Suprapubic skin (tissue), 4 donors: ENCODE results near the genes SMIM47, KLK4, KLK5 and SIGLEC14.

DNA sequence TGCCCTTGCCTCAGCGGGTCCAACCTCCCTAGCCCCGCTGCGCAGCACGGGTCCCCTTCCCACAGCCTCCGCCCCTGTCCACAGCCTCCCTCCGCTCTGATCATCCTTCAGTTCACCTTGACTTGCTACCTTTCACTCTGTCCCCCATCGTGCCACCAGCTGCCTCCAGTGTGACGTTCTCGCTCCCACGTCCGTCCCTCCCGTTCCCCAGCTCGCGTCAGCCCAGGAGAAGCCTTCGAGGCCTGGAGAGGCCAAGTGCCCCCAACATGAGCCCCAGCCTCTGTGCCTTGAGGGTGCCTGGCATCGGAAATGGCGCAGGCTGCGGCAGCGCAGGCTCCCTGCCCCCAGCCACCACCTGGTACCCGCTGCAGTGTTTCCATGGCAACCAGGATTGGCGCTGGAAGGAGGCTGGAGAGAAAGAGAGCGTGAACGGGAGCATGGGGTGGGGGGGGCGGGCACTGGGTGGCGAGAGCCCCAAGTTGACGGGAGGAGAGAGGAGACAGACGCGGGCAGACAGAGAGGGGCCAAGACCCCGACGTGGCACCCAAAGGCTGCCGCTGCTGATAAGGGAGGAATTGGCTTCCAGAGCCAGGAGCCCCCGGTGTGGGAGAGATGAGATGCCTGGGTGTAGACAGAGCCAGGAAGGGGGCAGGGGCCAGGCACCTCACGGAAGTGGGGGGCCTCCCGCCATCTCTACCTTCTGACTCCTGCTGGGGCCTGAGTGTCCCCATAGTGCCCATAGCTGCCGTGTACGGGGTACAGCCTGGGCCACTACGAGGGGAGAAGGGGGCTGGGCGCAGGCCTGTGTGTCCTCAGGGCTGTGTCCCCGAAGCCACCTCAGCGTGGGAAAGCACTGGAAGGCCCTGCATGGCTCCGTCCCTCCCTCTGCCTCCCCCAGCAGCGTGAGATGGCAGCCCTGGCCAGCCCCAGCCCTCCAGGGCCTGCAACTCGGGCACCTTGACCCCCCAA lies 933 bp upstream of the ASPDH start:
- PRO-cap = no peak
- RAMPAGE, long total RNA, 4 experiments = start-site peak on the plus strand in 1 of 4 experiments, centred at position 284 of the sequence, 8 reads per replicate

- PRO-cap = unidirectional peak, minus-strand start at chr19:50658103; unidirectional peak, plus-strand start at chr19:50658489
- RAMPAGE, long total RNA, 4 experiments = start-site peak on the plus strand in 1 of 4 experiments, at chr19:50658438-50658489 at its widest, 13 reads per replicate
These were observed 8.8 kb downstream of the C19orf81 start for GRCh38 chr19:50657682-50658837.

GRCh38 chr19:50724968-50726155 lies 2.2 kb downstream of the CLEC11A start:
- PRO-cap = bidirectional peak, plus-strand start at chr19:50725151, minus-strand start at chr19:50724795; unidirectional peak, minus-strand start at chr19:50725605
- RAMPAGE, long total RNA, 4 experiments = start-site peak on the plus strand in 3 of 4 experiments, at chr19:50725098-50725249 at its widest, 5 to 68 reads per replicate

DNA sequence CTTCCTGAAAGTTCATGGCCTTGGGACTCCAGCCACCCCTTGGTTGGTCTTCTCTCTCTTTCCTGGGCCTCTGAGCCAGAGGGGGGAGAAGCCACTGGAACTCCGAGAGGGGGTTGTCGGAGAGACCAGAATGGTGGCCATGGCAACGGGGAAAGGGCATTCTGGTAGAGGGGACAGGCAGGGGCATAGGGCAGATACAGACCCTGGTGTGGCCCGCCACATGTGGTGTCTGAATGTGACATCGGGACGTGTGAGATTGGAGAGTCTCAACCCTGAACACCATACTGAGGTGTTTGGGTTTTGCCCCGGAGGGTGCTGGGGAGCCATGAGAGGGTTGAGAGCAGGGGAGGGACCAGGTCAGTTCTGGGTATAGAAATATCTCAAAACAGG lies at the start of gene SMIM47:
TSS of gene SMIM47 (minus strand) at position 72 of the 390 bp plus-strand sequence.
- PRO-cap = no peak
- RAMPAGE, long total RNA, 4 experiments = no peak in any of the 4 experiments

- PRO-cap = no peak
- RAMPAGE, long total RNA, 4 experiments = no peak in any of the 4 experiments
These were observed 3.1 kb downstream of the ACP4 start for GRCh38 chr19:50793285-50793845.

- PRO-cap = no peak
- RAMPAGE, long total RNA, 4 experiments = no peak in any of the 4 experiments
These were observed 3.3 kb upstream of the KLK1 start for GRCh38 chr19:50826886-50827379.

DNA sequence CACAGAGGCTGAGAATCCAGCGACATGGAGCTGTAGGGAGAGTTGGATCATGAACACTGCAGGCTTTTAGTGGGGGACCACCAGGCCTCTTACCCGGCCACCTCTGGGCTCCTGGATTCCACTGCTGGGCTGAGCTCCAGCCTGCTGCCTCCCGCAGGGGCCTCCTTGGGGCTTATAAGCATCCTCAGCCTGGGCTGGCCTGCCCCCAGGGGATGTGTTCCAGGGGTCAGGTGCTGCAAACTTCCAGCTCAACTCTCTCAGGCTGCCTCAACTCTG lies at the start of gene KLK4:
TSS of gene KLK4 (minus strand) at position 150 of the 276 bp plus-strand sequence.
- PRO-cap = no peak
- RAMPAGE, long total RNA, 4 experiments = no peak in any of the 4 experiments

- PRO-cap = unidirectional peak, minus-strand start at chr19:50953028
- RAMPAGE, long total RNA, 4 experiments = start-site peak on the minus strand in 4 of 4 experiments, at chr19:50953011-50953100 at its widest, 80 to 1,496 reads per replicate
These were observed at the start of gene KLK5 for GRCh38 chr19:50952656-50953512. Gene KLK5, minus strand, starts transcription at chr19:50953038.

GRCh38 chr19:50968047-50969056 lies 1.0 kb downstream of the KLK6 start:
- PRO-cap = no peak
- RAMPAGE, long total RNA, 4 experiments = start-site peak on the plus strand in 1 of 4 experiments, at chr19:50968563-50968627 at its widest, 12 reads per replicate; start-site peak on the minus strand in 3 of 4 experiments, at chr19:50968758-50968816 at its widest, 16 to 19 reads per replicate

DNA sequence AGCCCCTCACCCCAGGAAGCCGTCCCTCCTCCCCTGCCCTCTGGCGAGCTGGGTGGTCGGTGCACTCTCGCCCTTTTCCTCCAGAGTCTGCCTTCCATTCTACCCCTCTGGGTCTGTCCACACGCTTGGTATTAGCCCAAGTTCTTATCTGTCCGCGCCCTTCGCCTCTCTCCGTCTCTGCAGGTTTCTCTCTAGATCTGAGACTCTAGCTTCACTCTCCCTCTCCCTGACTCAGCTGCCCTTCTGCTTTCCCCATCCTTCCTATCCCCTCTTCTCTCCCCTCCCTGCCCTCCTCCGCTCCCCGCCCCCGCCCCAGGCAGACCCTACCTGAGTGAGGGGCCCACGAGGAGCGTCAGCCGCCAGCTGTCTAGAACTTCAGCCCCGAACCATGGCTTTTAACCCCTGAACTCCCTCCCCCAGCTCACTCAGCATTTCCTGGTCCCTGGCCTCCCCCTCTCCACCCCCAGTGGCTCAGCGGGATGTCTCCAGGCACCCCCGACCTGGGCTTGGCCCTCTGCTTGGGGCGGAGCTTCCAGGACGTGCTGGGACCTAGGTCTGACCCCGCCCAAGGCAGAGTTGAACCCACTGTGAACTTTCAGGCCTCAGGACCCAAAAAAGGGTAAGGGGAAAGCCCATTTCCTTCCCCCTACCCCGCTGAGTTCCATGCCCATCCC lies 556 bp upstream of the KLK13 start:
- PRO-cap = no peak
- RAMPAGE, long total RNA, 4 experiments = start-site peak on the minus strand in 2 of 4 experiments, centred at positions 455 to 537 of the sequence, 12 to 15 reads per replicate

DNA sequence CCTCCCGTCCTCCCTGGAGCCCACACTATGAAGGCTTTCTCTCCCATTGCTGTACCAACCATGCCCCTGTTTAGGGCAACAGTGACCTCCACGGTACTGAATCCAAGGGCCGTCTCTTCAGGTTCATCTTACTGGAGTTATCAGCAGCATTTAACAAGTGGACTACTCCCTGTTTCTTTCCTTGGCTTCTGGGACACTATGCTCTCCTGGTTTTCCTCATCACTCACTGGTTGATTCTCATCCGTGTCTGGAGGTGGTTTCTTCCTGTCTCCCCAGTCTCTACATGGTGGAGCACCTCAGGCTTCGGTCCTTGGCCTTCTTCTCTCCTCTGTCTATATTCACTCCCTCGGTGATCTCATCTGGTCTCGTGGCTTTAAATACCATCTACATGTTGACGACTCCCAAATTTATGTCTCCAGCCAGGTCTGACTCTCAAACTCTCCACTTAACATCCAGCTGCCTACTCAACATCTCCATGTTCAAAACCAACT lies 4.3 kb upstream of the KLK13 start:
- PRO-cap = no peak
- RAMPAGE, long total RNA, 4 experiments = start-site peak on the minus strand in 3 of 4 experiments, centred at positions 170 to 325 of the sequence, 16 to 114 reads per replicate

GRCh38 chr19:51107365-51108241 lies 606 bp downstream of the CTU1 start:
- PRO-cap = no peak
- RAMPAGE, long total RNA, 4 experiments = no peak in any of the 4 experiments

DNA sequence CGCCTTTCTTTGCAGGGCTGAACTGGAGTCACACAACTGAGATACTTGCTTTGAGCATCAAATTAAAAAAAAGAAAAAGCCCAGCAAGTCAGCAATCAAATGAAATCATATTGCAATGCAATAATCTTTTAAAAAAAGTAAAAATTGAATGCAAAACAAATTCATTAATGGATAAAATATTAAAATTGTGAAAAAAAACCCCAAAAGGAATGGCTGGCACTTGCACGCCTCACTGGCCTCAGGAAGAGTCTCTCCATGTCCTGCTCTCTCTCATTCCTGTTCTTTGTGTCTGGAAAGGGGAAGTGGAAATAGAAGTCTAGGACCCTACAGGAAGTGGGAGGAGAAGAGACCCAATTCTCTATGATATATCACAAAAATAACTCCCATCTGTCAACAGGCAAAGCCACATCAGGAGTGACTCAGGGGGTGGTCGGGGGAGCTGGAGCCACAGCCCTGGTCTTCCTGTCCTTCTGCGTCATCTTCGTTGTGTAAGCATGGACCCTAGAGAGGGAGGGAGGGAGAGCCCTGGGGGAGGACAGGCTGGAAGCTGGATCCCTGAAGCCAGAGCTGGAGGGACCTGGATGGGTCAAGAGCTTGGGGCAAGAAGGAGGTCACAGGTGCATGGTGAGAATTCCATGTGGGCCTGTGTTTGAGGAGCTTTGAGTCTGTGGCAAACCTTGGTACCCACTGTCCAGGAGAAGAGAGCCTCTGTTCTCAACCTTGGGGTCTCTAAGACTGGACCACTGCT lies 3.0 kb downstream of the SIGLEC9 start:
- PRO-cap = bidirectional peak, plus-strand start at position 533 of the sequence, minus-strand start at position 285 of the sequence
- RAMPAGE, long total RNA, 4 experiments = no peak in any of the 4 experiments

DNA sequence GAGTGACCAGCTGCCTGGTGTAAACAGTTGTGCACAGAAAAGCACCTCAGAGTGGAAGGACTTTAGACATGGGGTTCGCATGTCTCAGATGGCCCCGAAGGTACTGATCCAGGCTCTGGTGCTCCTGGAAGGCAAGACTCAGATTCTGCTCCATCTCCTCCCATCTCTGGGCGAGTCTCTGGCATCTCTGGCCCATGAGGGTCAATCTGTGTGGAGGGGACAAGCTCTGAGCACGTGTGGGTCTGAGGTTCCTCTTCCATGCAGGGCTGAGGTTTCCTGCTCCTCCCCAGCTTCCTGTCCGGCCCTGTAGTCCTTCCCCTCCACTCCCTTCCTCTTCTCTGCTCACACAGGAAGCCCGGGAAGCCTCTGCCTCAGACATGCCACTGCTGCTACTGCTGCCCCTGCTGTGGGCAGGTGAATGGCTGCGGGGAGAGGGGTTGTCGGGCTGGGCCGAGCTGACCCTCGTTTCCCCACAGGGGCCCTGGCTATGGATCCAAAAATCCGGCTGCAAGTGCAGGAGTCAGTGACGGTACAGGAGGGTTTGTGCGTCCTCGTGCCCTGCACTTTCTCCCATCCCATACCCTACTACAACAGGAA lies 14.1 kb upstream of the CD33 start:
- PRO-cap = no peak
- RAMPAGE, long total RNA, 4 experiments = no peak in any of the 4 experiments

DNA sequence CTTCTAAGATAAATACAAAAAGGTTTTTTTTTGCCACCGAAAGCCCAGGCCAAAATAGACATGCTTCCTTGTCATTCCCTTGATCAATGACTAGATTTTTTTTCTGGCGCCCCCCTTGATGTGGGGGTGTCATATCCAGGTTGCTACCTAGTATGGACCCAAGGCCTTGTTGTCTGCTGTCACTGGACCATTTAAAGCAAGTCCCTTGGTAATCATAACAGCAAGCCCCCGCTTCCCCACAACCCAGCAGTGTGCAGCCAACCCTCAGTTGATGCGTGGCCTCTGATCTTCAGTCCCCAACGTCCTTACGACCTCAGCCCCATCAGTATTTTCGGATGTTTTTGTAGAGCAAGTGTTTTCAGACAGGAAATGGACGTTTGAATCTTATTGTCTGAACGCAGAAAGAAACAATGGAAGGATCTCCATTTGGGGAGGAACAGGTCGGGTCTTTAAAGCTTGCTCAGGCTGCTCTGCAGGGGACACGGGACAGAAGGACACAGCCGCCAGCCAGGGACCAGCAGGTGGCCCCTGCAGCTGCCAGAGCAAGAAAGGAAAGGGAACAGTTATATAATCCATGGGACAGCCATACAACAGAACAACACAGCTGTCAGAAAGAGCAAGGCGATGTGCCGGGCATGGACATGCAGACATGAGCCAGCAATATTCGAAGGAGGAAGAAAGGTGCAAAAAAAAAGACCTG lies 18.6 kb upstream of the IGLON5 start:
- PRO-cap = no peak
- RAMPAGE, long total RNA, 4 experiments = no peak in any of the 4 experiments

GRCh38 chr19:51365411-51366011 lies 677 bp downstream of the ETFB start:
- PRO-cap = no peak
- RAMPAGE, long total RNA, 4 experiments = no peak in any of the 4 experiments

- PRO-cap = no peak
- RAMPAGE, long total RNA, 4 experiments = no peak in any of the 4 experiments
These were observed 10.8 kb upstream of the SIGLEC8 start for GRCh38 chr19:51468739-51469775.

DNA sequence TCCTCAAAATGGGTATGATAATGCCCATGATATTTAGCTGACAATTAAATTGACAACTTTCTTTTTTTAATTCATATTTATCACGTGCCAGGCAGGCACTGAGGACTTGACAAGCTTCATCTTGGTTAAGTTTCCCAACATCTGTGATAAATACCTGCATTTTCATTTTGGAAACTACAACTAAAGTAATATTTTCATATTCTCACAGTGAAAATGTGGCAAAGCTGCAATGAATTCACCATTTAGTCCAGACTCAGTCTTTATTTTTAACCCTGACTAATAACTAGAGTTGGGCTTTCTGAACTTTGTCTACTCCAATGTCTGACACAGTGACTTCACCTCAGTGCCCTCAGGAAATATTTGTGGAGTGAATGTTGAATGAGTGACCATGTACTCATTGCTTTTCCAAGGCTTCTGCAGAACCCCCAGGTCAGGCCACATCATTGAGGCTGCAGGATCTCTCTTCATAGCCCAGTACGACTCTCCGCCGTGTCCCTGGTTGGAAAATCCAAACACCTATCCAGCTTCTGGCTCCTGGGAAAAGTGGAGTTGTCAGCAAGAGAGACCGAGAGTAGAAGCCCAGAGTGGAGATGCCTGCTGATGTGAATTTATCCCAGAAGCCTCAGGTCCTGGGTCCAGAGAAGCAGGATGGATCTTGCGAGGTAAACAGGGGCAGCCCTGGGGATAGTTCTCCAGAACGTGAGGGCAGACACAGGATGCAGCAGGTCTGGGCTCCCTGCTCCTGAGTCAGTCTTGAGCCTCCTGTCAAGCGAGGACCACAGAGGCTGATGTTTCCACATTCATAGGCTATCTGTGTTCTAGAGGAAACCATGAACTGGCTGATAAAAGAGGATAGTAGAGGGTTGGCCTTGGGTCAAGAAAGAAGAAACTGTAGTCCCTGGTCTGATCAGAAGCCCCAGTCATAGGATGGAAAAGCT lies 1.9 kb downstream of the ZNF175 start:
- PRO-cap = no peak
- RAMPAGE, long total RNA, 4 experiments = start-site peak on the plus strand in 1 of 4 experiments, centred at position 524 of the sequence, 8 reads per replicate

DNA sequence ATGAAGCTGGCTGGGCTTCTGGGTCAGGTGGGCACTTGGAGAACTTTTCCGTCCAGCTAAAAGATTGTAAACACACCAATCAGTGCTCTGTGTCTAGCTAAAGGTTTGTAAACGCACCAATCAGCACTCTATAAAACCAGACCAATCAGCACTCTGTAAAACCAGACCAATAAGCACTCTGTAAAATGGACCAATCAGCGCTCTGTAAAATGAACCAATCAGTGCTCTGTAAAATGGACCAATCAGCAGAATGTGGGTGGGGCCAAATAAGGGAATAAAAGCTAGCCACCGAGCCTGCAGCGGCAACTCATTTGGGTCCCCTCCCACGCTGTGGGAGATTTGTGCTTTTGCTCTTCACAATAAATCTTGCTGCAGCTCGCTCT lies 27.9 kb downstream of the ZNF175 start:
- PRO-cap = no peak
- RAMPAGE, long total RNA, 4 experiments = no peak in any of the 4 experiments

DNA sequence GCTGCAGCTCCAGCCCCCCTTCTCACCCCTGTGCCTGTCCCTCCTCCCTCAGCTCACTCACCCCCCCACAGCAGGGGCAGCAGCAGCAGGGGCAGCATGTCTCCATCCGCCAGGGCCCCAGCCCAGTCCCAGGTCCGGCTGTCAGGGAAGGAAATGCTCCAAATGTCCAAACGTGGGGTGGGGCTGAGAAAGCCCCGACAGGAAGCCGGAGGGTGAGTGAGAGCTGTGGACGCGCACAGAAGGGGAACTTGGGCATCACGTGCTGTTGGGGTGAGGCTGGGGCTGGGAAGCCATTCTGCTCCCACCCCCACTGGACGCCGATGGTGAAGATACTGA lies at the start of gene SIGLEC14:
TSS of gene SIGLEC14 (minus strand) at position 164 of the 336 bp plus-strand sequence.
- PRO-cap = no peak
- RAMPAGE, long total RNA, 4 experiments = no peak in any of the 4 experiments